Foreskin keratinocyte (primary cell): ENCODE data around the gene GFPT1.

DNA sequence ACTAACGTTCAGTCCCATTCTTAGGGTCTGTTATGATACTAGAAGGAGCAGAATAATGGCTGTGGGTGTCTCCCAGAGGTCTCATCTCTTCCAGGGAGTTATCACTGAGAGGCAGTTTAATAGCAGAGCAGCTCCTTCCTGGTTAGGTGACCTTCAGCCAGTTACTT is 40.7 kb downstream of the FBXO48 start:
- RAMPAGE, total RNA, result no peak

- RAMPAGE, total RNA, result no peak
Measured at GRCh38 chr2:68558786-68559151, 84.6 kb upstream of the PROKR1 start.

- RAMPAGE, total RNA, result no peak
Measured at GRCh38 chr2:68732053-68732473, 2.5 kb upstream of the ARHGAP25 start.

DNA sequence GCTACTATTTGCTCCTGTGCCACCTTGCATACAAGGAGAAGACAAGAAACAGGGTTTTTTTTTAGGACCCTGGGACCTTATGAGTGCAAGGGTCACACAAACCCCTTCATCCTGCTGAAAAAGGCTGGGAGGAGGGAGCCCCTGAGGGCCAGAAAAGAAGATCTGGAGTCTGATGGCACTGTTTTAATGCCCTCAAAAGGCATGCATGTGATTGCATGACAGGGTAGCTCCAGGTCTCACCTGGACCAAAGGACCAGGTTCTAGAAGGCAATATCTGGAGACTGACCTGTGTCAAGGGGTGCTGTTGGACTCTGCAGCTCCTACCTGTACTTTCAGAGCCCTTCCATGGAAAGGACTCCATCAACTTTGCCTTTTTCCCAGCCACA is 42.7 kb downstream of the BMP10 start:
- RAMPAGE, total RNA, result no peak

DNA sequence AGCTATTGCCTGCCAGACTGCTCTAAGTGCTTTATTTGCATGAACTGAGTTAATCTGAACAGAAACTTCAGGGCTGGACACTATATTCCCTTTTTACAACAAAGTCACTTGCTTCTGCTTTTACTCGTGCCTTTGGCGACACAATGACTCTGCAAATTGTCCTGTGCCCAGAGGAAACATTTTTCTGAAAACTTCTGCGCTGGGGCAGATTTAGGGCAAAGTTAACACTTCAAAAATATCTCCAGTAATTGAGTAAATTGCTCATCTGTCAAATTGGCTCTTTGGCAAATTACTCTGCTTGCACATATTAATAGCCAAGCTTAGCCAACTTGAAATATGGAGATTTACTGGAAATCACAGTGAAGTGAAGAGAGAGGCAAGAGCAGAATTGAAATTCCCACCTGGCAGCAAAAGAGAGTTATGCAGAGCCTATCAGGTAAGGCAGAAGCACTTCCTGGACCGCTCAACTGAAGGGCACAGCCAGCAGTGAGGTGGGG is 36.4 kb downstream of the BMP10 start:
- RAMPAGE, total RNA, result no peak

DNA sequence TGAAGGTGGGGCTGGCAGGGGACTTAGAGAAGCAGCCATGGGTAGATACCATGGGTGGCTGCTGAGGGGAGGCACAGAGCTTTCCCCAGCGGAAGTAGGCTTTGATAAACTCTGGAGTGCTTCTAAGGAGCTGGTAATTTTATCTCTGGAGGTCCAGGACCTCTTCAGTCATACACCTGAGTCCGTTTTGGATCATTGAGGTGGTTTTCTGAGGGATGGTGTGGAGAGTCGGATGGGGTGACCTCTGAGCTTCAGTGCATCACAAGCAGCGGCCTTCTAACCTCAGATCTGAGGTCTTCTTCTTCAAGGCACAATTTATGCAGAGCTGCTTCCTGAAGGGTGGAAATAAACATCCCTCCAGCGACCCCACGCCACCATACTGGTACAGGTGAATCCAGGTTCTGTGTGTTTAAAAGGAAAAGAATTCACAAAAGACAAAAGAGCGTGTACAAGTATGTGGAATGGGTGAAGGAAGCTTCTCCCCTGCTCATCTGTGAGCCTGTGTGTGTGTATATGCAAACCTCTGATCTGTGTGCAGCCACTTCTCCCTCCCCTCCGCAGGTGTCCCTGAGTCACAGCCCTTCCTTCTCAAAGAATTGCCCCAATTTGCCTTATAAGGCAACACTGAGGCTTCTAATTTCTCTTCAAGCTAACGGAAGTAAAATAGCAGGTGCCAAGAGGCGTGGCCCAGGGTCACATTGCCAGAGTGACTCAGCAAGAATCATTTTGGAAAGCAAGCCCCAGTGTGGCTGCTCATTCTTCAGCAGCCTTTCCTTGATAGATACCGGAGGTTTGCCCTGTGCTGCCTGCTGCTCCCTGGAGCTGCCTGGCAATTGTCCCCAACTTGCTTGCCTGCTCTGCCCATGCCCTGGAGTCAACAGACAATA is 37.0 kb upstream of the BMP10 start:
- RAMPAGE, total RNA, result no peak

DNA sequence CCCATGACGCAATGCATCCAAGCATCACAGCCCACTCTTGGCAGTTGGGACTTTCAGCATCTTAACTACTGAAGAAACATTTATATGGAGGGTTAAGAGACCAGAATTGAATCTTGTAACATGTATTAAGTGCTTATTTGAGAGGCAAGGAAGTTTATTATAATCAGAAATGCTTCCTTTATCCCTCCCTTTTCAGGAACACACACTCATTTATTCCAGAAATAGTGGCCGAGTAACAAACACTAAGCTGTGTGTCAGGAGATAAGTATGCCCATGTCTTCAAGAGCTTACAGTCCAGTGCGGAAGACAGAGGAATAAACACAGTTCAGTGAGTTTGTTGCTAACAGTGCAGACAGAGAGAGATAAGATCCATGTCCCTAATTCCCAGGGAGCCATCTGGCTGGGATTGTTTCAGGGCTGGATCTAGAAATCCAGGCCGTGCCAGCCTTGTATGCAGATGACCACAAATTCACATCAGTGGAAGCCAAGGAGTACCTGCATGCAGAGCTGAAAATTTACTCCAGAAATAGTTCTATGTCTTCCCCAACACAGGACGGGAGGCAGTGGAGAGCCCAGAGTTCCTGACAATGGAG is 151.4 kb downstream of the ANTXR1 start:
- RAMPAGE, total RNA, result no peak

DNA sequence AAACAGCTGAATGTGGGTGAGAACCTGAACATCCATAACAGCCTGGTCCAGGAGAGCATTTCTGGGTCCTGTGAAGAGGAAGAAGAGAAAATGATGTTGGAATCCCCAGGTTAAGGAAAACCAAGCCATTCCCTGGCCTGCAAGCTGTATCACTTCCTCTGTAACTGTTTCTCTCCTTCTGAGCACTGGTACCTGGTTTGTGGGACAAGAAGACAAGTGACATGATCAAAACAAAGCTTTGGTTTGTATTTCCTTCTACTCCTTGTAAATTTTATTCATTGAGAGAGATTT is 173.0 kb downstream of the GFPT1 start:
- RAMPAGE, total RNA, result no peak

DNA sequence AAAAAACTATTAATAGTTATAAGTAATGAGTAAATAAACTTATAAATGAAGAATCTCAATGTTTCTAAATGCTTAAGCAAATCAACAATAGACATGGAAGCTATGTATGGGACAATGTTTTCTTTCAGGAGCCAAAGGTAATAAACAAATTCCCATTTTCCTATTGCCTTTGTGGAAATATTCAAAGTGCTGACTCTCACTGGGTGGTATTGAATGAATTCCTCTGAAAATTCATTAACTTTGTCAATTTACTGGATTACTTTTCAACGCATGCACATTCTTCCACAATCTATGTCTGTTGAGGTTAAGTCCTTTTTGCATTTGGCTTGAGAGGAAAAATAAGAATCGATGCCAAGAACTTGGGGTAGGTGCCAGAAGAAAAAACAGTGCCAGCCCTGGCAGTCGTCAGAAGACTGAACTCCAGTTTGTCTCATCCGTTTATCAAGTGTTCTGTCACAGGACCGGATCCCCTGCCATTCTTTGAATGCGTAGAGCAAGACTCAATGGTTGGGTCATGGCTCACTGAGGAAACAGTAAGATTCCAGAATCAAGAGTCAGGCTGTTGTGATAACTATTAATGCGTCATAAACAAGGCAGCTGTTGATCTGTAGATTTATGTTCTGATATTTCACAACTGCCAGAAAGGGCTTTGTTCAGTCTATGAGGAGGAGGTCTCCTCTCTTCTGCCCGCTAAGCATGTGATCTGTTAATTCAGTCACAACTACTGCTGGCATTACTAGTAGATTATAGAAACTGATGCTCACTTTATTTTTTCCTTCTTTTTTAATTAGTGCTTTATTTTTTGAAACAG is 133.2 kb downstream of the GFPT1 start:
- RAMPAGE, total RNA, result no peak

- RAMPAGE, total RNA, result no peak
Measured at GRCh38 chr2:69306769-69307366, 80.2 kb downstream of the GFPT1 start.

GRCh38 chr2:69382527-69383169 is 4.4 kb downstream of the GFPT1 start:
- RAMPAGE, total RNA, result no peak

DNA sequence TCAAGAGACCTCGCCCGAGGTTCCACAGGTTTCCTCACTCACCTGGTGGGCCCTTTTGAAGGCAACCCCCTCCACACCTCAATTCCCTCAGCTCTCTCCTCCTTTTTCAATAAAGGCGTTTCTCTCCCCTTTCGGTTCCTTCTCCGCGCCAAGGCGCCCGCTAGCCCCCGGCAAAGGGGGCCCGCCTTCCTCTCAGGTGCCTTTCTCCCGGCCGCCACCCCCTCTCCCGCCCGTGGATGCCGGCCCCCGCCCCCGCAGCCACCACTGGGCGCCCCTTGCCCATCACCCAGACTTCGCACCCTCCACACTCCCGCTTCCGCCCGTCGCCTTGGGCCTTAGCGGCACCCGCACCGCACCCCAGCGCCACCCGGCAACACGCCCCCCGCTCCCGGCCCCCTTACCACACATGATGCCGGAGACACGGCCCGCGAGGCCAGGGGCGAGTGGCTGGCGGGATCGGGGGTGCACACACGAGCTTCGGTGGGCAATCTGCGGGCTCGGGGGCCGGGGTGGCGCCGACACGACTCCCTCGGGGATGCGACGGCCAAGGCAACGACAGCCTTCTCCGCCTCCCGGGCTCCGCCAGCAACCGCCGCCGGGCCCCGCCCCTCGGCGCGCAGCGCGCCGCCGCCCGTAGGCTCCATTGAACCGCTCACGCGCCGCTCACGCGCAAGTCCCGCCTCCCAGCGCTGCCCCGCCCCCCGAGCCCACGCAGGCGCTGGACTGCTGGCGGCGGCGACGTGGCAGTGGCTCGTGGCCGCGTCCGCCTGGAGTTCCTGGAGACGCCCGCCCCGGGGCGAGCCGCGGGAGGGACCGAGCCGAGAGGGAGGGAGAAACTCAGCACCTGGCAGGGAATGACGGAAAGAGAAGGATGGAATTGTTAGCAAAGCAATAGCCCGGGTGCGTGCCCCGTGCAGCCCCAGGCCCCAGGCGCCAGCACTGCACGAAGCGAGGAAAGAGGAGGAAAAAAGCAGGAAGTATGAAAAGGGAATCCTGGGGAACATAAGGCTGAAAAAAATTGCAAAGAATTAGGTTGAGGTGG is at the start of gene GFPT1:
Gene GFPT1, minus strand, starts transcription at position 564 of the 1,042 bp plus-strand sequence.
- RAMPAGE, total RNA, result no peak

DNA sequence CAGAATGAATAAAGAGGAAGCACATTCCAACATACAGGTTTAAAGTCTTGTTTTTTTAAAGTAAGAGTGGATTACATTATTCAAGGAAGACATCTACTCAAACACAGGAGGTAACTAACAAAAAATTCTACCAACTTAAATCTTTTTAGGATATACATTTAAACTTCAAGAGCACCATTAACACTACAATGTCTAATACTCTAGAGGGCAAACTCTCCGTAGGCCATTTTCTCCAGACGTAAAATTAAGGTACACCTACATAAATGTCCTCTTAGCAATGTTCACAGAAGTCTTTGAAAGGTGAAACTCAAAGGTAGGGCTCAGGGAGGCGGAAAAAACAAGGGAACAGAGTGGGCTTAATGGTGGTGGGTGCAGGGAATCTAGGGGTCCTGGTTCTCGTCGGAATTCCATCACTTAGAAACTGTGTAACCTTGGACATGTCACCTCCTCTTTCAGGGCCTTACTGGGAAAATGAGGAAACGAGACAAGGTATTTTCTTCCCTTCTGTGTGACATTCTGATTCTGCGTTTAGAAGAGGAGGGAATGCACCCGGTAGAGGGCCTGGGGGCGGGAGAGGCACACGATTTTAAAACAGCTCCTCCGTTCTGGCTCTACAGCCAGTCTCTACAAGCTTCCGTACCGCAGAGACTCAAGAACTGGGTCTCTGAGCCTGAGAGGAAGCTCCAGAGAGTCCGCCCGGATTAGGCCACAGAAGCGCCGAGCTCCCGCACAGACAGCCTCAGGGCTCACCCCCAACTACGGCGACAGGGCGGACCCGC is 579 bp downstream of the NFU1 start:
- RAMPAGE, total RNA, result no peak

DNA sequence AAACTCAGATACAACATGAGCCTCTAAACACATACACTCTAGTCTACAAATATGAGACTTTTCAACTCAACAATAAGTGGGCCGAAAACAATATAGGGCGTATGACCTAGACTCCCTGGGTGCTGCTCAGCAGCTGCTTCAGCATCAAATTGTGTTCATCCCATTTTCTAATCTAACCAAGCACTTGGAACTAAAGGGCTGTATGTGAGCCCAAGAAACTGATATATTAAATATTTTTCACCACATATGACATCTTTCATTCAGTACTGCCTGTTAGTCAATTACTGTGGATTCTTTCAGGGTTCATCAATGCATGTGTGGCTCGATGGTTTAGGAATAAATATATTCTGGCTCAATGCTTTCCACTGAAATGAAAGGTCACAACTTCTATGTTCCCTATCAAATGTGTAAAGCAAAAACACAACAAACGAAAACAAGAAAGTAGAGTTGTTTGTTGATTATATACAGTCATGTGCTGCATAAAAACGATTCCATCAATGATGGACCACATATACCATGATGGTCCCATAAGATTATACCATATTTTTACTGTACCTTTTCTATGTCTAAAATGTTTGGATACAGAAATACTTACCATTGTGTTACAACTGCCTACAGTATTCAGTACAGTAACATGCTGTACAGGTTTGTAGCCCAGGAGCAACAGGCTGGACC is 23.5 kb upstream of the NFU1 start:
- RAMPAGE, total RNA, result no peak

DNA sequence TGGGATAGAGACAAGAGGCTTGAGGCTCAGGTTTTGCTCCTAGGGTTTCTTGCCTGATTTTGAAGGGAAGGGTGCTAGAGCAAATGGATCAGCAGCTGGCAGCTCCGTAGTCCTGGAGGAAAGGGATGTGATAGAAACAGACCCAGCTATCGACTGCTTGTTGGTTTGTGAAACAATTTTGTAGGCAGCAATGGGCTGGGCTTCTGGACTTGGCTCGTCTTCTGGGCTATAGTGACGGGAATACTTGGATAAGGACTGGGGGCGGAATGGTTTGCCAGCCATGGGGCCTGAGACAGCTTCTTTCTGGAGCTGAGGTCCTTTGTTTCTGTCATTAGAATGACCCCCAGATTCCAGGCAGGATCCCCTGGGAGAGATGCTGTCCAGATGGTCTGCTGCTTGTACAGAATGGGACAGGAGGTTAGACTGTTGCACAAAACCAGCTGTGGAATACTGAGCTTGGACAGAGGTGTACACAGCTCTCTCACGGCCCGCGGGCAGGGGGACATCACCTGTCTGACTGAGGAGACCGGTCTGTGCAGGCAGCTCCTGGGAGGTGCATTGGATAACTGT is 28.2 kb upstream of the NFU1 start:
- RAMPAGE, total RNA, result no peak

GRCh38 chr2:69499884-69500386 is 62.7 kb upstream of the NFU1 start:
- RAMPAGE, total RNA, result no peak

DNA sequence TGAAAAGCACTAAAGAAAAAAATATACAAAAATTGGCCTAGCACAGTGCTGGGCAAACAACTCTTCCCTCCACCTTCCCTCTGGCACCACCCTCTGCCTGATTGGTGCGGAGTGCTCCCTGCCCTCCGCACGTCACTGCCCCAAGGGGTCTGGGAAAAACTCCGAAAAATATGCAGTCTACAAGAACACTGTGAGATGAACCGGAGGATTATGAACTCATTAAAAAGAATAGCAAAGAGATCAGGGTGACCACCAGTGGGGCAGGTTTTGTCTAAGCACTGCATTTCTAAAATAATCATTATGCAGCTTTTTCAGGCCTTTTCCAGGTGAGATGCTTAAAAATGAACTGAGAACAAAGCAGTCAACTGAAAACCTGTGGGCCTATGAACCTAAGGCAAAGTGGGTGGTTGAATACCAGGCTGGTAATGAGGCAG is 57.6 kb downstream of the AAK1 start:
- RAMPAGE, total RNA, result no peak

GRCh38 chr2:69773240-69773619 is 31.3 kb downstream of the ANXA4 start:
- RAMPAGE, total RNA, result no peak

GRCh38 chr2:69788971-69790187 is 40.1 kb upstream of the GMCL1 start:
- RAMPAGE, total RNA, result no peak

DNA sequence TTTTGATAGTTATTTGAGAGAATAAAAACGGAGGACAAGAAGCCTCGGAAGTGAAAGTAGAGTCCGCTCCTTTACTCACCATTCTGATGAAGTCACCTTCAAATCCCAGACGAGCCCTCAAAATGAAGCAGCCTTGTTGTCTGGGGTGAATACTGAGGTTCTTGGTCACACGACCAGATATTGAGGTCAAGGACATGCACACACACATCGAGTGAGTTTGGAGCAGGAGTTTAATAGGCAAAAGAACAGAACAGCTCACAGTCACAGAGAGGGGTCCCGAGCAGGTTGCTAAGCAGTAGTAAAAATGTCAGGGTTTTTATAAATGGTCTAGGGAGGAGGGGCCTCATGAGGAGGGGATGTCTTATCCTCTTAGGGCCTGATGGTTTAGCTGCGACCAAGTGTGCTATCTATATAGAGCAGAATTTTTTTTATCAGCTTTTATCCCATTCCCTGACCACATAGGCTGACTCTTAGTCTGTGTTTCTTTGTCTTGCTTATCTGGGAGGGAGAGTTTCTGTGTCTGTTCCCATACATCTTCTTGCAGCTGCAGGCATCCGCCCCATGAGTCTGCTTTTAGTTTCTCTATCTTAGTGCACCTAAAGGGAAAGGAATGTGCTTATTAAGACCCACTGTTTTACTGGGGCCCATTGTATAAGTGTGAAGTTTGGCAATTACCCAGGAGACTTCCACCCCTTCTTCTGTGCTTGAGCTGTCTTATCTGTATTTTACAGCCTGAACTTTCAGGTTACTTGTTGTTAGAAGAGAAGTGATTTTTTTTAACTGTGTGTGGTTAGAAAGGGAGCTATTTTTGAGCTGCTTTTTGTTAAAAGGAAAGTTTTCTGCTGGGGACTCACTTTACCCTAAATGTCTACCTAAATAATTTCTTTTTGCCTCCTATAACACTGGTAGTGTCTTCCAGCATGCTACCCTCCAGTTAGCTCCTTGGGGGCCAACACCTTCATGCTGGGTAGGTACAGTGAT is 30.5 kb upstream of the GMCL1 start:
- RAMPAGE, total RNA, result no peak